ENCODE data around the genes PTBP3 and SNX30.

DNA sequence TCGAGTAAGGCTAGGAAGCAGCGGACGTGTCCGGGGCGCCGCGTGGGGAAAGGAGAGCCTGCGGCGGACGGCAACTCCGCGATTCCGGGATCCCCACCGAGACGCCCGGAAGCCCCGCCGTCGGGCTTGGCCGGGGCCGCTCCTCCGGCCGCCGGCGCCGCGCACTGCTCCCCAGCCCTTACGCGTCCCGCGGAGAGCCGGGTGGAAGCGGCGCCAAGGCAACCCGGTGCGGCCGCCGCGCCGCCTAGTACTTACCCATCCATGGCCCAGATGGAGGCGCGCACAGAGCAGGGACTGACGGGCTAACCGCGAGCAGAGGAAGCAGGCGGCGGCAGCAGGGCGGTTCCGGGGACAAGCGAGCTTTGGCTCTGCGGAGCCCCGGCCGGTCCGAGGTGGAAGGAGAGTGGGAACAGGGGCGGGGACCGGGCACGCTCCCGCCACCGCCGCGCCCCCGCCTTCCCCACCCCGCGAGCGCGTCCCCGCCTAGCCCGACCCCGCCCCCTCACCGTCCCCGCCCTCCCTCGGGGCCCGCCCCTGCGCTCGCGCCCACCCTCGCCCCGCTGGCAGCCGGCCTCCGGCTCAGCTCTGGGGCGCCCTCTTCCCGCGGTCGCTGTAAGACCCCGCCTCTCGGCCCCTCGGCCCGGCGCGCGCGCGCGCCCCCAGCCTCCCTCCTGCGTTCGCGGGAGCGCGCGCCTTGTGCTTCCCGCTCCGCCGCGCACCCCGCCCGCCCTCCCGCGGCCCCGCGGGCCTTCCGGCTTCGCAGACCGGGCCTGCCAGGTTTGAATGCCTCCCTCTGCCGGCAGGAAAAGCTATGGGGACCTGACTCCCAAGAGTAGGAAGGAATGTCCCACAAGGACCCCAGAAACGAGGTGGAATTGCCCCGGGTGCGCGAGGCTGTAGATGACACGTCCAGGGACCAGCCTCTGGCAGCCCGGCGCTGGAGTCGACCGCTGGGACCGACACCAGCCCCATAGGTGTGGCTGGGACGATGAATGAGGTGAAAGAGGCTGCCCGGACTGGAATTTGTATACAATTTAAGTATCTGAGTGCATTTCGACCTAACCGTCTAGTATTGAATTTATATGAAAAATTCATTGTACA is at the start of gene PTBP3:
PTBP3 (minus strand) TSS at position 405 of the 1,101 bp plus-strand sequence.
- RRBS, 2 experiments: 1 to 2% methylated on average over 41 to 48 of the region's 128 CpGs

DNA sequence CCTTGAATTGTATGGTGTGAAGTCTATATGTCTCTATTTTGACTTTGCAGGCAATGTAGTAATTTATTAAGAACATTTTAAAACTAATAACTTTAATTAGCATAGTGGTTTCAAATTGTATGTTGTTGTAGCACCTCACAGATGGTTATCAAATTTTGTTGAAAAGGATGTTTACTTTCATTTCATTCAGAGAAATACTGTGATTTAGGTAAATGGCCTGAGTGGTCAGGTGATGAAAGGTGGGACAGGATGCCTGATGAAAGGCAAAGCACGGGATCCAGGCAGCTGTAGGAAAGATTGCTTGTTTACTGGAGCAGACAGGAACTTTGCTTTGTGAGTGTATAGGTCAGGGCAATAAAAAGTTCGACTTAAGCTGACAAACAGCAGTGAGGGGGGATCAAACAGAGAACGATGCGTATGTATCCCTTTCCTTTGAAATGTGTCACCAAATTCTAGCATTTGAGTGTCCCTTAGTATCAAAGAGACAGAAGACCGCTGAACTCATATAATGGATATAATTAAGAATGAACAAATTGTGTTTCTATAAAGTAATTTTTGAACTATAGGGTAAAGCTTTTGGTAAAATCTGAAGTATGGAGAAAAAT is 19.0 kb downstream of the KIAA1958 start:
- RRBS, 2 experiments: no CpG with 5 or more reads among the region's 5 CpGs

DNA sequence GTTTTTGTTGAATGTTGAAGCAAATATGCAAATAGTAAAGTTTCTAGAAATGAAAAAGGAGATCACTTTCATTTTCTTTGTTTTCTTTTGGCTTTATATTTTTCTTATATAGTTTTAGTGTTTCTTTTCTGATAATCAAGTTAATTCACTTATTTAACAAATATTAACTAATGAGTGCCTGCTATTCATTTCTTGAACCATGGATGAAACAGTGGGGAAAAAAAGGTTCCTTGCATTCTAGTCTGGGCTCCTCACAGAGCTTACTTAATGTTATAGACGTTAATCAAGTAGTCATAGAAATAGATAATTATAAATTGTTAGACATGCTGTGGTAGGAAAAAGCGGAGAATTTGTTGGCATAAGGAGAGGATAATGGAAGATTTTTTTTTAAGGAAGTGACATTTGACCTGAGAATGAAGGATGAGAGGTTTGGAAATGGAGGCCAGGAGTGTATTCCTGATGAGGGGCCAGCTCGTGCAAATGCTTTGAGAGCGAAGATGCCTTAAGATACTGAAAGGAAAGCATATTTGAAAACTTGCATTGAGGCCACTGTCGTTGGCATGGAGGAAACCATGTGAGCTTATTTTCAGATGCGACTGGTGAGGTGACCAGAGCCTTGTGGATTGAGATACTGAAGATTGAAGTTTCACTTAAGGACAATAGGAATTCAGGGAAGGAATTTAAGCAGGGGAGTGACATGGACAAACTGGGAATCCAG is 111.3 kb downstream of the KIAA1958 start:
- RRBS, 2 experiments: no CpG with 5 or more reads among the region's 6 CpGs

DNA sequence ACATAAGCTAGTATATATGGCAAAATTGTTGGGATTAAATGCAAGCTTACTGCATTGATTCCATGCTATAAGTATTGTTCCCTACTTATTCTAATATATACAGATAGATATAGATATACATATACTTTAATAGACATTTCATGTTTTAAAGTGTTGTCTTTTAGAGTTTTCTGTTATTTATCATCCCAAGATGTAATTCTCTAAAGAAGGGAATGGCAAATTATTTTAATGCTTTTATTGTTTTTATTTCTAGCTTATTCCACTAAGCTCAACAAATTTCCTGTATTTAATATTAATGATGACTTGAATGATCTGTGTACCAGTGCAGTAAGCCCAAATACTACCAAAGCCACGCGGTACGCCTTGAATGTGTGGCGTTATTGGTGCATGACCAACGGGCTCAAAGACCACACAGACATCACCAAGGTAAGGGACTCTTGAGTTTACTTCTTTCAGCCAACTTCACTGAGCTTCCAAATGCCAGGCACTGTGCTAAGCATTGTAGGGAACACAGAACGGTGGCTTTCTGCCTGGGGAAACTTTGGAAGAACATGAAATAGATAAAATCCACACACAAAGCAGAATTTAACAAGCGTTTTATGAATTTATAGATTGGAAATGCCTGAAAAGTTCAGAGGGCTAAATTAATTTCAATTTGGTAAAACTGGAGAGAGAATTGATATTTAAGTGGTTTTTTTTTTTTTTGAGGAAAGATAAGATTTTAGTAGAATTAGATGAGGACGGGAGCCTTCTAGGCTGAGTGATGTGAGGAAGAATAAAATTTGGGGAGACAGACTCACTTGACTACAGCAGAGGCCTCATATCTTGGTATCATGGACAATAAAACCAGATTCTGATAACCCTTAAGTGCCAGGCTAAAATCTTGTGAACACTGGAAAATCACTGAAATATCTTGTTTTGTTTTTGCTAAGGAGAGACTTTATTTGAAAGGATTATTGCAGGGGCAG is 72.2 kb downstream of the INIP start:
- RRBS, 2 experiments: no CpG with 5 or more reads among the region's 8 CpGs

DNA sequence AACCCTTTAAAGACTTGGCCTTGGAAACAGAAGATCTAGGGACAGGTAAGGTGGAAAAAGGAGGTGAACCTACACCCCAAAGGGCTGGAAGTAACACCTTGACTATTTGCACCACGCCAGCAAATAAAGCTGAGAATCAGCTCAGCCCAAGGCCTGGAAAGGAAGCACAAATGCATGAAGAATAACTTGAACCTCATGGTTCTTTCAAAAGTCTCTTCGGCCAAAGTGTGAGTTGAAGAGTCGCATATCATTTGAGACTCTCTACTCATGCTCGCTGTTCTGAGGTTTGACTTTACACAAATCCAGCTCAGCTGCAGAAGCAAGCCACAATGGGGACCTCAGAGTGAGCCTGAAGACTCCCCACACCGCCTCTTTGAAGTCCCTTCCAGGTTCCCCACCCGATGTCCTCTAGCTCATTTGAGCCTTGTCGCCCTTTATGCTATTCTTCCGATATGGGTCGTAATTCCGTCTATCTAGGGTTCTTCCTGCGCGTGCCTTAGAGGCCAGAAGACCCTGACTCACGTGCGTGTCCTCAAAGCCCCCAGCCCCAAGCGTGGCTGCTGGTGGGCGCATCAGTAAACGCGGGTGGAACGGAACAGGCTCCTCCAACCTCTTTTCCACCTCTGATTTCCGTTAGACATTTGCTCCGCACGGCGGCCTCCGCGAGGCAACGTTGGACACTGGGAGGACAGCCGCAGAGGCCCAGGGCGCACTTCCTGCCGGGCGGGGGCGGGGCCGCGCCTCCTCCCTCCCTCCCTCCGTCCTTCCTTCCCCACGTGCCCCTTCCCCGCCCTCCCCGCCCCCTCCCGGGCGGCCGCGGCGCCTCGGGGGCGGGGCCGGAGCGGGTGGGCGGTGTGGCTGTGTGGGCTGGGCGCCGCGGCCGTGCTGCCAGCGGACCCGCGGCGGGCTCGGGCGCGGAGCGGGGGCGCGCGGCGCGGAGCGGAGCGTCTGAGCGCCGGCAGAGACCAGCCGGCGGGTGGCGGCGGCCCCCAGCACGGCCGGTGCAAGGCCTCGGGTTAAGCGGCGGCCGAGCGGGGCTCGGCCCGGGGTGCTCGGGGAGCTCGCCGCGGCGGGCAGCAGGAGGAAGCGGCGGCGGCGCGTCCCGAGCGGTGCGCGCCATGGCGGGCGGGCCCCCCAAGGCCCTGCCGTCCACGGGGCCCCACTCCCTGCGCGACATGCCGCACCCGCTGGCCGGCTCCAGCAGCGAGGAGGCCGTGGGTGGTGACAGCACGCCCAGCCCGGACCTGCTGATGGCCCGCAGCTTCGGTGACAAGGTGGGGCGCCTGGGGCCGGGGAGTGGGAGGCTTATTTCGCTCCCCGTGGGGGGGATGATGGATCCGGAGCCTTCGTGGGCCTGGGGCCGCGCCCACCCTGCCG is at the start of gene SNX30:
SNX30 (plus strand) TSS at position 877 of the 1,377 bp plus-strand sequence.
- RRBS, 2 experiments: 1 to 4% methylated on average over 29 to 33 of the region's 119 CpGs

DNA sequence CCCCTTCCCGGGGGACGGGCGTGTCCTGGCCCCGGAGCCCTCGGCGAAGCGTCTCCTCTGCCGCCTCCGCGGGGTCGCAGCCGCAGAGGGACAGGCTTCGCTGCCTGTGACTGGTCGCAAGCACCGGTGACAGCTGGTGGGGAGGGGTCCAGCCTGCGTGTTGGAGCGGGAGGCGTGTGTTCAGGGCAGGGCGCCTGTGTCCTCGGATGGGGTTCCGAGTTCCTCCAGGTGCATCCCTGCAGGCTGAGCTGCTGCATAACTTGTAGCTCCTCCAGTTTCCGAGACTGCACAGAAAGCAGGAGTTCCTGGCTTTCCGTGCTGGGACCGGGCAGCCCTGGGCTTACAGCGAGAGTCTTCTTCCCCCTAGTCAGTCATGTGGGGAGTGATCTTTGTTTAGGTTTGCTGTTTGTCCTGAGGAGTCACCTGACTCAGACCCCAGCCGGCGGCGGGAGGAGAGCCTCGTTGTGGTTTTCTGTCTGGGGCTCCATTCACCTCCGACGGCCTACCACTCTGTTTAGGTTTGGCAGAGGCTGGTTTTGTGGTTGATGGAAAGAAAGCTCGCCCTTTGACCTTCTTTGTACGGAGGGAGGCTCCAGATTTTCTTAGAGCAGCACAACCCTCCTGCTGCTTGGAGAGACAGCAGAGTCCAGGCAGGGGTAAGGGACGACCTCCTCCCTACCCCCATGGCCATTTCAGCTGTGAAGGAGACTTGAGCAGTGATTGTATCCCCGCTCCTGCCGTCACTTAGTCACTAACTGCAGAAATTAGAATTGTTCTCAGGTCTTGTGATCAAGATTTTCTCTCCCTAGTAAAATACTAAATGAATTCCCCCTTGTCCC is 920 bp downstream of the SNX30 start:
- RRBS, 2 experiments: 1 to 2% methylated on average over 9 of the region's 36 CpGs

GRCh38 chr9:112831937-112832270 is 58.8 kb downstream of the SLC46A2 start:
- RRBS, 2 experiments: no CpG with 5 or more reads among the region's 3 CpGs

GRCh38 chr9:112838279-112839235 is 52.1 kb downstream of the SLC46A2 start:
- RRBS, 2 experiments: no CpG with 5 or more reads among the region's 7 CpGs

DNA sequence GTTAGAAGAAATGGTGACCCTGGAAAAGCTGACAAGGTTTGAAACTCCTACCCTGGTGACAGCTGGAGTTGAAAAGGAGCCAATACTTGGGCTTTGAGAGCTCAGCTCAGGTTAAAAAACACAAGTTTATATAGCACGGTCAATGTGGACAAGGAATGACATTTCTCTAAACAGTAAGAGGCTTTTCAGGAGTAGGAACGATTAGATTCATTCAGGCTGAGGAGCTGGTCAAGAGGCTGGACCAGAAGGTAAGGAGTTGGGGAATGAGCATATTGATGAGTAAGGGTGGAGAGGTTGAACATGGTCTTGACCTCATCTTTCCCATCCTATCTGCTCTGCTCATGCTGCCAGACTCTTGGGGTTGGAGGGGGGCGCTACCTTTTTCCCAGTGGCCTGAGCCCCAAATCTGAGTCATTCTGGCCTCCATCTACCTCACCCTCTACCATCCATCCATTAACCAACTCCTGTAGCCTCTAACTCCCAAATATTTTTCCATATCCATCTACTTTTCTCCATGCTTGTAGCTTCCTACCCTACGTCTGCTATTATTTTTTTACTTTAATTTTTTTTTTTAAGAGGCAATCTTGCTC is 13.4 kb downstream of the SLC46A2 start:
- RRBS, 2 experiments: no CpG with 5 or more reads among the region's 4 CpGs

GRCh38 chr9:113227942-113228680 is 6.8 kb downstream of the SLC31A1 start:
- RRBS, 2 experiments: no CpG with 5 or more reads among the region's 4 CpGs

GRCh38 chr9:113233009-113233742 is 11.8 kb downstream of the SLC31A1 start:
- RRBS, 2 experiments: no CpG with 5 or more reads among the region's 5 CpGs

DNA sequence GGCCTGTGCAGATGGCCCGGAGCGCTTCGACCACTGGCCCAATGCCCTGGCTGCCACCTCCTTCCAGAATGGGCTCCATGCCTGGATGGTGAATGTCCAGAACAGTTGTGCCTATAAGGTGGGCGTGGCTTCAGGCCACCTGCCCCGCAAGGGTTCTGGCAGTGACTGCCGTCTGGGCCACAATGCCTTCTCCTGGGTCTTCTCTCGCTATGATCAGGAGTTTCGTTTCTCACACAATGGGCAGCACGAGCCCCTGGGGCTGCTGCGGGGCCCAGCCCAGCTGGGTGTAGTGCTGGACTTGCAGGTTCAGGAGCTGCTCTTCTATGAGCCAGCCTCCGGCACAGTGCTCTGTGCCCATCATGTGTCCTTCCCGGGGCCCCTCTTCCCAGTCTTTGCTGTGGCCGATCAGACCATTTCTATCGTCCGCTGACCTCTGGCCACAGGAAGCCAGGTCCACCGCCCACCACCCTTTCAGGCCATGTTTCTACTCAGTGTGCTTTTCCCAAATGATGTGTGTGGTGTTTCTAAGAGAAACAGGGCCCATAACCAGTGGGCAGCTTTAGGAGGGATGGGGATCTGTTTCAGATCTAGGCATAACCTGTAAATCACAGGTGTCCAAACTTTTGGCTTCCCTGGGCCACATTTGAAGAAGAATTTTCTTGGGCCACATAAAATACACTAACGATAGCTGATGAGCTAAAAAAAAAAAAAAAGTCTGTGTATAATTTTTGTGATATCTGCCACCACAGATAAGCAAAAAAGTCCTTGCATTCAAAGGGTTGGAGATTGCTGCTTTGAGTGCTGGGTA is 6.9 kb downstream of the HDHD3 start:
- RRBS, 2 experiments: 80 to 100% methylated on average over 1 of the region's 17 CpGs

GRCh38 chr9:113425124-113425403 is 14.5 kb downstream of the C9orf43 start:
- RRBS, 2 experiments: no CpG with 5 or more reads among the region's 2 CpGs

DNA sequence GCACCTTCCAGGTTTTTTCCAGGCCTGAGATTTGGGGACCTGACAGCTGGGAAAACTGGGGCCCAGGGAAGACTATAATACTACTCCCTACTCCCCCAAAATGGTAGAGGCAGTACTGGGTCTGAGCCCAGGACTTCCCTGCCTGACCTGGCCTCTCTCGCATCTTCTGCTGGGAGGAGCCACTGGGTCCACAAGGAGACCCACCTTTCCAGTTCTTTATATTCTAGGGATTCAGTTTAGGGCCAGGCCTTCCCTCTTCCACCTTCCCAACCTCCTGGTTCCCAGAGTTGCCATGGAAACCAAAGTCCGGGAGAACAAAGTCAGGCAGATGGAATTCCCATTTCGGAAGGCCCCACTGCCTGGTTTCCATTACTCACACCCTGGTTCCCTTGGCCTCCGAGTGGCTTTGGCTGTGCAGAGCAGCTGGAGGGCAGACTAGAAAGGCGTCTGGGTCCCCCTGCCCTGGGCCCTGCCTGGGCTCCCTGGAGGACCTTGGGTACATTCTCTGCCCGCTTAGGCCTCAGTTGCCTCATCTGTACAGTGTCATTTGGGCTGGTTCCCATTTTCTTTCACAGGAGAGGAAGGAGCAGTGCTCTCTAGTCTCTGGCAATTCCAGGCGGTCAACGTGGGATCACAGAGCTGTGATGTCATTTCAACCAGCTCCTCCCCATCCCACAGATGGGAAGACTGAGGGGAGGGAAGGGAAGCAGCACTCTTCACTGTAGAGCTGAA is 136.1 kb downstream of the RGS3 start:
- RRBS, 2 experiments: no CpG with 5 or more reads among the region's 8 CpGs

DNA sequence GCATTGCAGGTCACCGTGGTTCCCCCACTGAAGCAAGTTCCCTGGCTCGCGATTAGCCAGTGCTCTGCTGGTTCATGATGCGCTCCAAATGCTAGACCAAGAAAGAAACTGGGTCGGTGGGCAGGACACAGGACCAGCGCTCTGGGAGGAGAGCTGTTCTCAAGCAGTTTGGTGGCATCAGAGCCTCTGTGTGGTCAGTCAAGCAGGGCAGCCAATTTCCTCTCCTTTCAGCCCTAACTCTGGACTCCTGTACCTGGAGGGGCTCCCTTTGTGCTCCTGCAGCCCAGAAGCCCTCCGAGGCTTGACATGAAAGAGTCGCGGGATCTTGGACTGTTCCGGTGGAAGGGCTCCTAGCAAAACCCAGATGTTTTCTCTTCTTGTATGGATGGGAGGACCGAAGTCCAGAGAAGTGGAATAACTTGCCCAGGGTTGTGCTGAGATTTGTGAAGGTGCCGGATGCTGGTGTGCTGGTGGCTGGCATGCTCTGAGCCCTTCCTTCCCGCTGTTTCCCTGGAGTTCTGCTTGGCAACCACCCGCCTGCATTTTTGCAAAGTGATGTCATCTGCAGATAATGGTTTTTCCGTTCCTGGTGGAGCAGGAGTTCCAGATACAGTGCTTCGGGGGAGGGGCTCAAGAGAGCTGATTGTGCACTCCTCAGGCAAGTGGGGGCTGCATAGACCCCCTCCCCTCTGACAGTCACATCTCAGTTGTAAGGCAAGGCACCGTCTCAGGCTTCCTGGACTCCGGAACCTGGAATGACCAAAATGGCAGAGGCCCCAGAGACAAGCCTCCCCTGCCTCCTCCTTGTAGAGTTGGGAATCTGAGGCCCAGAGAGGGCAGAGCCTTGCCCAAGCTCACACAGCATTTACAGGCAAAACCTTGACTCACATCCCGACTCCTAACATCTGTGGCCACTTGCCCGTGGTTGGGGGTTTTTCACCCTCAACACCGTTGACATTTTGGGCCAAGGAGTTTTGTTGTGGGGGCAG is 156.9 kb downstream of the RGS3 start:
- RRBS, 2 experiments: 0% methylated on average over 1 of the region's 21 CpGs; no CpG with 5 or more reads in 1 of the 2 experiments

DNA sequence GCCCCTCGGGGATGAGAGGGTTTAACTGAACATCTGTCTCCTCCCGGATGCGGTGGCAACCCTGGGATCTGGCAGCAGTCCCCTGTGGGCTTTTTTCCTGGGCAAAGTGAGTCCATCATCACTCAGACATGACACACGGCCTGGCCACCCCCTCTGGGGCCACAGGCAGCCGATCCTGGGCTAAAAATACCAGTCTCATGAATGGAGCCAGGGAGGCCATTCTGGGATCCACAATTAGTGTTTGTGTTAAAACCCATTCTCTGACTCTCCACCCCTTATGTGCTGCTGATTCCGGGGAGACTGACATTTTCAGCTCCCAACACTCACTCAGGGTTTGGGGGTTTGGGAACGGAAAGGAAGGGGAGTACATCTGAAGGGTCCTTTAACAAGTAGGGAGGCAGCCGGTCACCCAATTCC is 161.3 kb downstream of the RGS3 start:
- RRBS, 2 experiments: 93% methylated on average over 2 of the region's 8 CpGs; no CpG with 5 or more reads in 1 of the 2 experiments

GRCh38 chr9:113682183-113682777 is 193.8 kb upstream of the ZNF618 start:
- RRBS, 2 experiments: no CpG with 5 or more reads among the region's 9 CpGs

DNA sequence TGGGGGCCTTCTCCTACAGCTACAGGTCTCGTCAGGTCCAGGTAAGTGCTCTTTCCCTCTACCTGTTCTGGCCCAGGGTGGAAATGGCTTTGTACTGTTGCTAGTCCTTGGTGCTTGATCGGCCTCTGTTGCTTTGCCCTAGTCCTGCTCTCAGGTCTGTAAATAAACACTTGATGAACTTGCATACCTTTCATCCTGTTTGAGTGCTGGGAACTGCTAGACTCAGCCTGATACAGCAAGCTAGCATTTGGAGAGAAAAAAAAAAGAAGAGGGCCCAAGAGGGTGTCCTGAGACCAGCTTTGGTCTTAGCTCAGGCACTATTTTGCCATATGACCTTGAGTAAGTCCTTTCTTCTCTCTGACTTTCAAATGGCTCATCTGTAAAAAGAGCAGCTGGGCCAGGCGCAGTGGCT is 21.8 kb upstream of the ZNF618 start:
- RRBS, 2 experiments: no CpG with 5 or more reads among the region's 3 CpGs

GRCh38 chr9:113963736-113964816 is 88.0 kb downstream of the ZNF618 start:
- RRBS, 2 experiments: no CpG with 5 or more reads among the region's 20 CpGs

- RRBS, 2 experiments: no CpG with 5 or more reads among the region's 17 CpGs
Measured at GRCh38 chr9:114004105-114004740, 73.9 kb downstream of the AMBP start.

Data from bronchial epithelial cell (primary cell).